Skeletal muscle cell (primary cell): ENCODE data around the genes CD163L1, CLEC6A and RIMKLB.

DNA sequence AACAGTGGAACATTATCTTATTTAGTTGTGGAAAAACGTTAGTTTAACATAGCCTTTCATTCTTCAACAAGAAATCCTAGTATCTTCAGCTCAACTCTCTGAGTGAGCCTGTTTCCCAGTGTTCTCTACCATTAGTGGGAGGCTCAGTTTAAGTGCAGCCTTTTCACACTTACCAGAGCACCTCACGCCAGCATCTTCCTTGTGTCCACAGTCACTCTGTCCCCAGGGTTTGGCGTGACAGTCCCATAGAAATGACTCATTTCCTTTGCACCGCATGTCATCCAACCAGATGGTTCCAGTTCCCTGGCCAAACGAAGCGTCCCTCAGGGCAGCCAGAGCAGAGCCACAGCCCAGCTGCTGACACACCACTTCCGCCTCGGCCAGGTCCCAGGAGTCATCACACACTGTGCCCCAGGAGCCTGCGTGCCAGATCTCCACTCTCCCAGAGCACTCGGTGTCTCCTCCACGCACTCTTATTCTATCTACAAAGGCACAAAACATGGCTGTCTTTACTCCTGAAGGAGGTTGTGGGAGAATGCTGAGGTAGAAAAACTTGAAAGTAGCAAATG is 65.4 kb downstream of the ACSM4 start:
- RRBS = no CpG with 5 or more reads among the region's 11 CpGs

DNA sequence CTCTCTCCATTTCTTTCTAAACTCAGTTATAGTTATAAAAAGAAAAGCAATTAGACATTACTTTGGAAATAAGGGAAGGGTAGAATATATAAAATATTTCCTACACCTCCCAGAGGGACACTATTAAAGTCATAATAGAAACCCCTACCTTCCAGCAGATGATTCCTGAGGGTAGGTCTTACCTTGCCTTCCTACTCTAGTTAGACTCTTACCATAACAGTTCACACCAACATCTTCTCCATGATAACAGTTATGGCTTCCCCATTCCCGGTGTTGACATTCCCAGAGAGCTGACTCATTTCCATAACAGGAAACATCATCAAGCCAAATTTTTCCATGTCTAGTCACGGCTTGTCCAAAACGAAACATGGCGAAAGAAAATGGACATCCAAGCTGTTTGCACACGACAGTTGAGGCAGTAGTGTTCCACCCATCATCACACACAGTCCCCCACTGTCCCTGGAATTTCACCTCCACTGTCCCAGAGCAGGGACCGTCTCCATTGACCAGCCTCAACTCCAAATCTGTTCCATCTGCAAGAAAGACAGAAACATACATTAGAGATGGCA is 10.7 kb downstream of the CD163L1 start:
- RRBS = no CpG with 5 or more reads among the region's 6 CpGs

DNA sequence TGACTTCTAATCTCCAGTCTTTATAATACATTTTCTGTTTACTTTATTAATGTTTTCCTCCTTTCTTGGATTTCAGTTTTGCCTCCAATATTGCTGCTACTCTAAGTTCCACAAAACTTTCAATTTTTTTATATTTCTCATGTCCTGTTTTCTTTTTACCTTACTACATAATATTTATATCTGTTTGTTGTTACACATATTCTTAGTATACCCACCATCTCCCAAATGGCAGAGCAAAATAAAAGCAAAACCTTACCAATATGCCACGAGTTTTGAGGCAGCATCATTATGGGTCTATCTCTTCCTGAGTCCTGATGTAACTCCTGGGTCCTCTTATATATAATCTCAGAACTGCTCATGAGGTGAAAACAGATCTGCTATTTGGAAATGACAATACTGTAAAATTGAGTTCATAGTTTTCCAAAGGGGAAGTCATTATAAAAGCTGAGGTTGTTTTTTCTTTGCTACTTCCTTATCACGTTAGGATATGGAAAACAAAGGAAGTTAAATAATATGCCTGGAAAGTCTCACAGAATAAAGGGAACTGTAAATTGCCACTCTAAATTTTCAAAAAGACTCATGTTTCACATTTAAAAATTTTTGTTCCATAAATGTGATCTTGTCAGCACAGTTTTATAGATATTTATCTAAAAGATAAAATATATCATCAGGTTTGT is at the start of gene CD163L1:
TSS of gene CD163L1 (minus strand) at position 313 of the 677 bp plus-strand sequence.
- RRBS = no CpG with 5 or more reads among the region's 2 CpGs

DNA sequence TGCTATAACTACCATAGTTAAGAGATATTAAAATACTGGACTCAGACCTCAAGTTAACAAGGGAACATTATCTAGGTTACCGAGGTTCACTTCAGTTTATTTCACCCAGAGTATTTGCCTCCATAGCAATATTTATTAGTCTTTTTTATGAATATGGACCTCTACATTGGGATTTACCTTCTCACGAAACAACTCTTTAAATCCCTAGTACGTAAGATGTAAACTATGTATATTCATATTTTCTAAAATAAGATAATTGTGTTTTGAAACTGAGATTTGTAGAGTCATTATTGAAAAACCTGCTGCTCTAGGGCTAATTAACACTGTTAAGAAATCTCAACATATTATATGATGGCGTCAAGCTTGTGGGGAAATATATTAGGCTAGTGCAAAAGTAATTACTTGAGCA is 9.1 kb downstream of the SLC2A3 start:
- RRBS = no CpG with 5 or more reads among the region's 4 CpGs

- RRBS = no CpG with 5 or more reads among the region's 3 CpGs
These were observed 1.9 kb downstream of the SLC2A3 start for GRCh38 chr12:7934144-7934415.

GRCh38 chr12:8018624-8019332 is 13.7 kb upstream of the FOXJ2 start:
- RRBS = 3% methylated on average over 11 of the region's 53 CpGs

GRCh38 chr12:8083508-8083928 is 1.4 kb downstream of the NECAP1 start:
- RRBS = no CpG with 5 or more reads among the region's 9 CpGs

DNA sequence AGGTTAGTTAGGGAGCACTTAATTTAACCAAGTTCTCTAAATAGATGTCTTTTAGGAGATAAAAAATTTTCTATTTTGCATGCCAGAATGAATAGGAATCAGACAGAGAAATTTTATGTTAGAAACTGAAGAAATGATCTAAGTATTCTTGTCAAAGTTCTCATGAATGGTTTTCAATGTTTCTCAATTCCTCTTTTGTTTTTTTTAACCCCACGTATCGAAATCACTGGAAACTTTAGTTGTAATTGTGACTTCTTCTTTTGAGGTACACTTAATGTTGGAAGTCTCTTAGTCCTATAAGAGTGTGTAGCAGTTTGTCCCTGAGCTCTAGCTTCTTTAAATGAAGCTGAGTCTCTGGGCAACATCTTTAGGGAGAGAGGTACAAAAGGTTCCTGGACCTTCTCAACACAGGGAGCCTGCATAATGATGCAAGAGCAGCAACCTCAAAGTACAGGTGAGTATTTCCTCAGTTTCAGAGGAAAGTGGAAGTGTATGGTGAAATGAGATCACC is at the start of gene CLEC6A:
TSS of gene CLEC6A (plus strand) at position 274 of the 511 bp plus-strand sequence.
- RRBS = no CpG with 5 or more reads among the region's 2 CpGs

- RRBS = no CpG with 5 or more reads among the region's 2 CpGs
These were observed 4.8 kb downstream of the CLEC4E start for GRCh38 chr12:8535938-8536243.

GRCh38 chr12:8696775-8697011 is 1.1 kb upstream of the RIMKLB start:
- RRBS = no CpG with 5 or more reads among the region's 3 CpGs

DNA sequence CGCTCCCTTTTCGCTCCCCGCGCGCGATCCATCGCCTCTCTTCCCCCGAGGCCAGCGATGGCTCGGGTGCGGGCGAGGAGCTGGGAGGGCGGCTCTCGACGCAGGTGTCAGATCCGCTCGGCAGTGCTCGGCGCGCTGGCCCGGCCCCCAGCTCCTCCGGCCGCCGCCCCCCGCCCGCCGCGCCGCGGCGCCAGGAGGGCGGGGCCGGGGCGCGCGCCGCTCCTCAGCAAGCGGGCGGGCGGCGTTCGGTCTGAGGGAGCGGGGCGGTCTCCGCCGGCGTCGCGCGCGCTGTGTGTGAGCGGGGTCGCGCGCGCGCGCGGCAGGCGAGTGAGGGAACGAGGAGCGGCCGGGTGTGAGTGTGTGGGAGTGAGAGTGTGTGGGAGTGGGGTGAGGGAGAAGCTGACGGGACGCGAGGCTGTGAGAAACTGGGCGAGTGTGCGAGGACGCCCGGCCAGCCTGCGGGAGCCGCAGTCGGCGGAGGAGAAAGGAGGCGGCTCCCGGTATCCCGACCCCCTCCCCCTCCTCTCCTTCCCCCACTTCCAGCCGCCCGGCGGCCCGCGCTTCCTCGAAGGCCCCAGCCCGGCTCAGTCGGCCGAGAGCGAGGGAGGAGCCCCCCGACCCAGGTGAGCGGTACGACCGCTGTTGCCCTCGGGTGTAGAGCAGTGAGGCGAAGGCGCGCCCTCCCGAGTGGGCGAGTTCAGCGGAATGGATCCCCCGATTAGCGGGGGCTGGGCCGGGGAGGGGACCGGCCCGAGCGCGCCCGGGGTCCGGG is at the start of gene RIMKLB:
TSS of gene RIMKLB (plus strand) at position 317 of the 772 bp plus-strand sequence.
- RRBS = 1% methylated on average over 49 of the region's 107 CpGs

DNA sequence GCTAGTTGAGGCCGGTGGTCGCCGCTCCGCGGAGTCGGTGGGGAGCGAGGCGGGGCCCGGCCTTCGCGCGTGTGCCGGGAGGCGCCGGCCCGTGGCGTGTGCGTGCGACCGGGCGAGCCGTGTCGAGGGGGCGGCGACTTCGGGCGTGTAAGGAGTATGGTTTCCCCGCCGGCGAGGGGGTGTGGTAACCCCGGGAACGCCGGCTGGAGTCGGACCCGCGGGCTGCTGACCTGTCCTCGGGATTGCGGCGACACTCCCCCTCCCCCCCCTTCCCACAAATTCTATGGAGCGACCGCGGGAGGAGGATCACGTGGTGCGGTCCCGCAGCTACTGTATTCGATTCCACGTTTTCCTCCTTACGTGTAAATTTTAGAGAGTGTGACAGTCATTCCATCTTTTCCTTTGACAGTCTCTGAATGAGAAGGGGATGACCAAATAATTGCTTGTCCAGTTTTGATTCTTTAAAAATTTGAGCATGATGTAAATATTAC is 701 bp downstream of the RIMKLB start:
- RRBS = under 1% methylated on average over 19 of the region's 48 CpGs

DNA sequence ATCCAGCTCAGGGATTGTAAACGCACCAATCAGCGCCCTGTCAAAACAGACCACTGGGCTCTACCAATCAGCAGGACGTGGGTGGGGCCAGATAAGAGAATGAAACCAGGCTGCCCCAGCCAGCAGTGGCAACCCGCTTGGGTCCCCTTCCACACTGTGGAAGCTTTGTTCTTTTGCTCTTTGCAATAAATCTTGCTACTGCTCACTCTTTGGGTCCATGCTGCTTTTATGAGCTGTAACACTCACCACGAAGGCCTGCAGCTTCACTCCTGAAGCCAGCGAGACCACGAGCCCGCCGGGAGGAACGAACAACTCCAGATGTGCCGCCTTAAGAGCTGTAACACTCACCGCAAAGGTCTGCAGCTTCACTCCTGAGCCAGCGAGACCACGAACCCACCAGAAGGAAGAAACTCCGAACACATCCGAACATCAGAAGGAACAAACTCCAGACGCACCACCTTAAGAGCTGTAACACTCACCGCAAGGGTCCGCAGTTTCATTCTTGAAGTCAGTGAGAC is 34.2 kb upstream of the A2ML1 start:
- RRBS = no CpG with 5 or more reads among the region's 19 CpGs

DNA sequence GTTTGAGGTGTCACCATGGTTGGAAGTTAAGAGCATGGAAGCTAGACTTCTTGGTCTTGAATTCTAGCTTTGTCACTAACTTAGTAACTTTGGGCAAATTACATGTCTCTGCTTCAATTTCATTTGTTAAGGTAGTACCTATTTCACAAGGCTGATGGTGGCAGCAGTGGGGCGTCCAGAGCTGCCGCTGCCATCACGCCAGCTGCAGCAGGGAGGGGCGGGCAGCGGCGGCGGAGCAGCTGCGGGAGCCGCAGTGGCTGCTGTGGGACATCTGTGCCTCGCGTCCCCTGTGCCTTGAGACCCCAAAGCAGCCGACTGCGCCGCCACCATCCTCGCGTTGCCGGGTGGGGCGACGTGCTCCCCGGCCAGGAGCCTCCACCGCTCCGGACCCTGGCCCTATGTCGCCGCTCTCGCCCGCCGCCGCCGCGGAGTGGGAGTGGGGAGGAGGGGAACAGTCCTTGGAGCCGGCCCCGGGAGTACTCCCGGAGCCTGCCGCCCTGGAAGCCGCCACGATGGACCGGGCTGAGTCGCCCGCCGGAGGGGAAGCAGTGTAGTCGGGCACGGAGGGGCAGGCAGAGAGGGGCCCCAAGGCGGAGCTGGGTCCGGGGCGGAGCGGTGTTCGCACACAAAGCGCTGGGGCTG is 51.5 kb downstream of the A2M start:
- RRBS = 6% methylated on average over 9 of the region's 48 CpGs

- RRBS = no CpG with 5 or more reads among the region's 4 CpGs
These were observed 1.6 kb upstream of the A2M start for GRCh38 chr12:9117268-9117792.

DNA sequence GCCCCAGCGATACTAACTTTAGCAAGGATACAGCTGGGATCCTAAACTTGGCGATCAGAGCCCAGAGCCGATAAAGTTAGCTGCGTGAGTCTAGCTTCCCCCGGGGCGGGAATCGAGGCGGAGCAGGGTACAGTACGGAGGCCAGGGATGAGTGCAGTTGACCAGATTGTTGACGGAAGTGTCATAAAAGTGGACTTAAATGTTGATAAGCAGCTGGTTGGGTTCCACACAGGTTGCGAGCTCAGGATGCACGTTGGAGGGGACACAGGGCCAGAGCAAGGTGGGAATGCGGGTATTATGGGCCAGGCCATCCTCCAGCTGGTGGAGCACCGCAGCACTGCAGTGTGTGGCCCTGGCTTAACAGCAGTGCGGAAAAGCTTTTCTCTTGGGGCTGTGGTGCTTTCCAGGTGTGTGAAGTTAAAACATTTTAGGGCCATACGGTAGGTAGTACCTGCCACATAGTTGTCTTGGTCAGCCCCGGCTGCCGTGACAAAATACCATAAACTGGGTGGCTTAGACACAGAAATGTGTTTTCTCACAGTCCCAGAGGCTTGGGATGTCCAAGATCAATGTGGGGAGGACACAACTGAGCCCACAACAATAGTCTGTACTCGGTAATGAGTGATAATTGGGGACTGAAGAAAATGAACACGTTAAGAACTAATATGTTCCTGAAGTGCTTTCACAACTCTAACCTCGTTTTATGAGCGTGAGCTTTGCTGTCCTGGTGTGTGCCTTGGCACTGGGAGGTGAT is 76.2 kb upstream of the PZP start:
- RRBS = no CpG with 5 or more reads among the region's 22 CpGs

GRCh38 chr12:9407304-9407750 is 199.1 kb upstream of the PZP start:
- RRBS = no CpG with 5 or more reads among the region's 10 CpGs

DNA sequence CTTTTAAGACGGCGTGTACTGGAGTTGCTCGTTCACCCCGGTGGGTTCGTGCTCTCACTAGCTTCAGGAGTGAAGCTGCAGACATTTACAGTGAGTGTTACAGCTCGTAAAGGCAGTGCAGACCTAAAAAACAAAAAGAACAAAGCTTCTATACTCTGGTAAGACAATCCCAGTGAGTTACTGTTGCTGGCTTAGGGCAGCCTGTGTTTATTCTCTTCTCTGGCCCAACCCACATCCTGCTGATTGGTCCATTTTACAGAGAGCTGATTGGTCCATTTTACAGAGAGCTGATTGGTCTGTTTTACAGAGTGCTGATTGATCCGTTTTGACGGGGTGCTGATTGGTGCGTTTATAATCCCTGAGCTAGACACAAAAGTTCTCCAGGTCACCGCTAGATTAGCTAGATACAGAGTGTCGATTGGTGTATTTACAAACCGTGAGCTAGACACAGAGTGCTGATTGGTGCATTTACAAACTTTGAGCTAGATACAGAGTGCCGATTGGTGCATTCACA is 158.0 kb downstream of the KLRB1 start:
- RRBS = no CpG with 5 or more reads among the region's 13 CpGs

GRCh38 chr12:9632757-9633069 is 25.0 kb upstream of the KLRB1 start:
- RRBS = no CpG with 5 or more reads among the region's 10 CpGs